ENCODE data around the genes EME2 and TEDC2.

DNA sequence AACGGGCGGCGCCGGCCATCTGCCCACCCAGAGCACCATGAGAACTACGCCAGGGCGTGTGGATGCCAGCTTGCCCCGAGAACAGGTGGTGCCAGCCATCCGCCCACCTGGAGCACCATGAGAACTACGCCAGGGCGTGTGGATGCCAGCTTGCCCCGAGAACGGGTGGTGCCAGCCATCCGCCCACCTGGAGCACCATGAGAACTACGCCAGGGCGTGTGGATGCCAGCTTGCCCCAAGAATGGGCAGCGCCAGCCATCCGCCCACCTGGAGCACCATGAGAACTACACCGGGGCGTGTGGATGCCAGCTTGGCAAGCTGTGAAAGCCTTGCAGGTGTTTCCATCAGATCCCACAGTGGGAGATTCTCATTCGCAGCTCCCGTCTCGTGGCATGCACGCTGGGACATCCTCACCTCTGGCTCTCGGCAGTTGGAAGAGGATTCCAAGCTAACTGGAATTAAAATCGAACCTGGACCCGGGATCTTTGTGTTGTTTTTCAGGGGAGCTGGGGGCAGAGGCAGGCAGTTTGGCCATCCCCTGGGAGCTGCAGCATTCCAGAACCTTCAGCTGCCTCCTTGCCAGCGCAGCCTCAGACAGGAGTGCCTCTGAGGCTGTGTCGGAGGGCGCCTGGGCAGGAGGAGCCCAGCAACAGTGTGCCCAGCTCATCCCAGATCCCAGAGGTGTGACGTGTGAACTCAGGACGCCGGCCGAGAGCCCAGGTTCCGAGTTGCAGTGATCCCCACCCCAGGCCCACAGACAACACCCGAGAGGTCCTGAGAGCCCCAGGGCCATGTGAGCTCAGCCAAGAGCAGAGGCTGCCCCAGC lies 26.8 kb downstream of the MAPK8IP3 start:
- PRO-cap, result no peak

- PRO-cap, result no peak
Observed at GRCh38 chr16:1772018-1773071, at the start of gene EME2. TSS of gene EME2 (plus strand) at chr16:1772810.

GRCh38 chr16:1775723-1776113 lies 2.8 kb upstream of the MRPS34 start:
- PRO-cap, result no peak

DNA sequence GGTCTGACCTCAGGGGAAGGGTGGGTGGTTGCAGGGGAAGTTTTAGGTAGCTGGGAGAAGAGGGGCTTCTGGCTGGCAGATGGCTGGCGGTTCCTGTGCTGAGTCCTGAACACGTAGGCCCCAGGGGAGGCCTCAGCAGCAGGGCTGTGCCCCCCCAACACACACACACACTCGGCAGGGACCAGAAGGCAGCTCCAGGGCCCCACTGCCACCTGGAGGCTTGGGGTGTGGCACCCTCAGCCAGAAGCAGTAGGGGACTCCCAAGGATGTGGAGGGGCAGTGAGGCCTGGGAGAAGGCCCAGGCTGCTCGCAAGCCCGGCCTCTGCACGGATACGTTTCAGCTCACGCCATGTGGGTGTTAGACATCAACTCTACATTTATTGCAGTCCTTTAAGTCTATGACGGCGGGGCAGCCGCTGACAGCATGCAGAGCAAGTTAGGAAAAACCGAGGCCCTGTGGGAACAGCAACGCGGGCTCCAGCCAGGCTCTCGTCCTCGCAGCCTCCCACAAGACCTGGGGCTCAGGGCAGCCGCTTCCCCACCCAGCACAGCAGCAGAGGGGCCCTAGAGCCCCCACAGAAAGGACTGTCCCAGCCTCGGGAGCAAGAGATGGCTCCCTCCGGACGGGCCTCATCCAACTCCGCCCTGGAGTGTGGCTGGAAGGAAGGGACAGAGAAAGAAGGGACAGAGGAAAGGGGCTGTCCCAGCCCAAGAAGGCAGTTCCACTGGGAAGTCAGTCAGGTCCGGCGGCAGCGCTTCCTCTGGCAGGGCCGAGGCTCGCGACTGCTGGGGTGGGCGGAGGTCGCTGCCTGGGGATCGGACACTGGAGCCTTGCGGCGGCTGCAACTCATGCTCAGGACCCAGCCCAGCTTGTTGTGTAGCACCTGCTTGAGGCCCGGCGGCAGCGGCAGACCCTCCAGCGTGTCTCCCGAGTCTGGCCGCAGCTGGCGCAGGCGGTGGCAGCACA lies 3.7 kb upstream of the MRPS34 start:
- PRO-cap, result no peak

DNA sequence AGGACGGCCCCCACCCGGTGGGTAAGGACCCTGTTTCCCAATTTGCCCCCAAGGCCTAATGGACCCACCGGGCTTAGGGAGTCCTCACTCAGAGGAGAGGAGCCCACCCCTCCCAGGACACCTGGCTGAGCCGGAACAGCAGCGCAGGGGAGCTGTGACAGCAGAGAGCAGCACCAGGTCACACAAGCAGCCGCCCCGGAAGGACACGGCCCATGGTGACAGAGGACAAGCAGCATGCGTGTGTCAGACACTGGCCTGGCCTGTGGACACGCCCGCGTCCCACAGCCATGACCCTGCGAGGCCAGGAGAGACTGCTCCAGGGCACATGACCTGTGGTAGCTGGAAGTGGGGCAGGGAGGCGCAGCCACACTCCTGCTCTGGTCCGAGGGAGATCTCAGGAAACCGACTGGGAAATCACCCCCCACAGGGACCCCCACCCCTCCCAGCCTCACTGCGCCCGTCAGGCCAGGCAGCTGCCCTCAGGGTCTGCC lies 2.4 kb downstream of the SPSB3 start:
- PRO-cap, result no peak

DNA sequence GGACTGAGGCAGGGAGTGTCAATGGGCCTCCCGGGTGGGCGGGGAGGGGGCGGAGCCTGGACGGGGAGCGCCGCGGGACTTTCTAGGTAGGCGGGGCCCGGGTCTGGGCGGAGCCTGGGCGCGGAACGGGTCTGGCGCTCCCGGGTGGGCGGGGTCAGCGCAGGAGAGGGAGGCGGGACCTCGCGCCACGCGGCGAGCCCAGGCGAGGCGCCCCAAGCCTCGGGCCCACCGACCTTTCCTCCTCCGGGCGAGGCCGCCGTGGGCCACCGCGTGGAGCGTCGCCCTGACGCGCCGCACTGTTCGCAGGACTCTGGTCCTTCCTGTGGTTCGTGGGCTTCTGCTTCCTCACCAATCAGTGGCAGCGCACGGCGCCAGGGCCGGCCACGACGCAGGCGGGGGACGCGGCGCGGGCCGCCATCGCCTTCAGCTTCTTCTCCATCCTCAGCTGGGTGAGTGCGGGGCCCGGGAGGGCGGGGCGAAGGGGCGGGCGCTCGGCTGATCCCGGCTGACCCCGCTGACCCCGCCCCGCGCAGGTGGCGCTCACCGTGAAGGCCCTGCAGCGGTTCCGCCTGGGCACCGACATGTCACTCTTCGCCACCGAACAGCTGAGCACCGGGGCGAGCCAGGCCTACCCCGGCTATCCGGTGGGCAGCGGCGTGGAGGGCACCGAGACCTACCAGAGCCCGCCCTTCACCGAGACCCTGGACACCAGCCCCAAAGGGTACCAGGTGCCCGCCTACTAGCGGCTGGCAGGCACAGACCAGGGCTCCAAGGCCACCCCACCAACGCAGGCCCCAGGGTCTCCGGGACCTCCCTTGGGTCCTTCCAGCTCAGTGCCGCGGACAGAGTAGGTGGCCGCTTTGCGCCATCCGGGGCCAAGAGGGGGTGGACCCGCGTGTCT lies 2.8 kb downstream of the SYNGR3 start:
- PRO-cap, result no peak

DNA sequence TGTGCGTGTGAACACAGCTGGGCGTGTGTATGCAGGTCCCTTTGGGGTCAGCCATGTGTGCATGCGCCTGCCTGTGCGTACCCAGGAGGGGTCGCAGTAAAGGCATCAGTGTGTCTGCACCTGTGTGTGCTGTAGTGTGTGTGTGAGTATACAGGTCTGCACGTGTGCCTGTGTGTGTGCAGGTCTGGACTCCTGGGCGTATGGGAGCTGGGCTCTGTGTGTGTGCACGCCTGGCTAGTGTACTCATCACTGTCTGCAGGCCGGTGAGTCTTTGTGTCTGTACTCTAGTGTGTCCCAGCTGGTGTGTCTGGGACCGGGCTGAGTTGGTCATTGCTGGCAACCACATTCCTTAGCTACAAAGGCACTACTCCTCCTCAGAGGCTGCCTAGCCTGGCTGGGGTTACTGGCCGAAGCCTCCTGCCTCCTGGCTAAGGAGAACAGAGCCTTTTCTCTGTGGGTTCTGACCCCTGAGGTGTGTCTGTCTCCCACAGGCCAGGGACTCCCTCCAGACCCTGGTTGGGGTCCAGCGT lies 933 bp downstream of the NHERF2 start:
- PRO-cap, result no peak

DNA sequence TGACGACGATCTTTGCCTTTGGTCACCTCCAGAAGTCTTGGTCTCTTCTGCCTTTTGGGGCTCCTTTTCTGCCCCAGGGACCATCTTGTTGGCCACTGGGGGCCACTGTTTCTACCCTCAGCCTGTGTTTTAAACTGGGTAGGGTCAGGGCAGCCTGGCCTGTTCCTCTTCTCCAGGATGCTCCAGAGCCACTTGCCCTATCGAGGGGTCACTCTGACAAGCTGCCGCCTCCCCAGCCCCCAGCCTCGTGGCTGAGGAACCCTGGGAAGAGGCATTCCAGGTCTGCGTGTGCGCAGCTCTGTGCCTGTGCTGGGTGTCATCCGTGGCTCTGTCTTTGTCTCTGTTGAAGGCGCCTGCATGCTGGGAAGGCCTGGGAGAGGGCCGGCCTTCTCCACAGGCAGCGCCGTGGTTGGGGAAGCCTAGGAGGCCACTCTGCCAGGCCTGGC lies 3.2 kb downstream of the NHERF2 start:
- PRO-cap, result no peak

DNA sequence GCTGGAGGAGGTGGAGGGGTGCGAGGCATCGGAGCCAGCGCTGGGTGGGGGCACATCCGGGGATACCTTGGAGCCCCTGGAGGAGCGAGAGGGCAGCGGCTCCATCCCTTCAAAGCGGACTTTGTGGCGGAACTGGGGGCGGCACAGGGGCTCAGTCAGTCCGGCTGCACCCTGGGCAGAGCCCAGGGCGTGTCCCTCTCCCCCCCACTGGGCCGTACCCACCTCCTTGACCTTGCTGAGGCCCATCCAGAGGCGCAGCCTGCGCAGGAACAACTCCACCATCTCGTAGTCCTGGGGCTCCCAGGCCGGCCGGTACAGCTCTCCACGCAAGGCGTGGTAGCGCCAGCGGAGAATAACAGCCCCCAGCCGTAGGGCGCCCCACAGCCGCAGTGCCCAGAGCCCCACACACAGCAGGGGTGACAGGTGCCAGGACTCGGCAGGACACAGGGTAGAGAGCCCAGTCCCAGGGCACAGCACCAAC lies 42.3 kb downstream of the TSC2 start:
- PRO-cap, result no peak

DNA sequence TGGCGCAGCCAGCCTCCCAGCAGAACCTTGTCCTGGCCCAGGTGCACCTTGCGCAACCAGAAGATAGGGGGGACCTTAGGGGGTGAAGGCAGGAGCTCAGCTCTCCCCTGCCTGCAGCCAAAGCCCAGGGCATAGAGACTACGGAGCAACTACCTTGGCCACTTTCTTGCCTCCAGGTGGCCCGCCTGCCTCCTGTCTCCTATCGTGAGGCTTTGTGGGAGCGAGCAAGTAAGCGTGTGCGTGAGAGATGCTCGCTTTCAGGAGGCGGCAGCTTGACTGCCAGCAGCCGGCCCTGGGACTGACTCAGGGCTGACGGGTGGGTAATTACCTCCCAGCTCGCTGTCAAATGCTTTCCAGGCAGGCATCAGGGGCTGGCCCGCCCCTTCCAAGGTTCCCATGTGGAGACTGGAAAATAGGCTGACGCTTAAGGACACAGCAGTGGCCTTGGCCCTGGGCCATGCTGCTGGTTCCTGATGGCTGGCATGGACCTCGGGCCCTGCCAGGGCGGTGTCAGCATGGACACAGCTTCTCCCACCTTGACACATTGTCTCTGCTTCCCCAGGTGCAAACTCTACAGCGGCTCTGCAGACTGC lies 19.1 kb downstream of the TRAF7 start:
- PRO-cap, result no peak

DNA sequence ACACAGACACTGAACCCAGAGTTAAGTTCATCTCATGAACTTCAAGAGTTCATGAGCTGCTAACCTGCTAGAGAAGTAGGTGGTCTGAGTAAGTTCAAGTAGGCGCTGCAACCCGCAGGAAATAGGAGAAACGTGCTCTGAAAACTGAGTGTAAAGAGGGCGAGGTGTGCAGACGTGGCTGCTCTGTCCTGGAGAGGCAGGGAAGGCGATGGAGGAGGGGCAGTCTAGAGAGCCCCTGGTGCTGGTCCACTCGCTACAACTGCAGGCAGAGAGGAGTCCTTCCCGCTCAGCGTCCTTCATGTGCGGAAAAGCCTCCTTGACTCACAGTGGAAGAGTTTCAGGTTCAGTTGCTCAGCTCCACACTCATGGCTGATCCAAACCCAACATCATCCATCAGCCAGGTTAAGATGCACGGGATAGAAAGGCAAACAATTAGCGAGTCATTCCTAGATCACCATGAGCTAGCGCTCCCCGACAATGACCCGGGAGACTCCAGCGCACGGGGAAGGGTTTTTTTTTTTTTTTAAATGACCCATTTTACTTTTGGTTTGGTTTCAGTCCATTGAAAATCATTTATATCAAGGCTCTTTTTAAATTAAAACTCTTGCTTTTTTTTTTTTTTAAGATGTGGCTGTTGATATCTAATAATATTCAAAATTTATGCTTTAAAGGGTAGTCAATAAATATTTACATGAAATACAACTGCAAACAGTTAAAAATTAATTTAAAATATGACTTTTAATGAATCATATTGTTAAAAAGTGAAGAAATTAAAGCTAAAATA lies 11.9 kb downstream of the ABCA3 start:
- PRO-cap, result no peak

DNA sequence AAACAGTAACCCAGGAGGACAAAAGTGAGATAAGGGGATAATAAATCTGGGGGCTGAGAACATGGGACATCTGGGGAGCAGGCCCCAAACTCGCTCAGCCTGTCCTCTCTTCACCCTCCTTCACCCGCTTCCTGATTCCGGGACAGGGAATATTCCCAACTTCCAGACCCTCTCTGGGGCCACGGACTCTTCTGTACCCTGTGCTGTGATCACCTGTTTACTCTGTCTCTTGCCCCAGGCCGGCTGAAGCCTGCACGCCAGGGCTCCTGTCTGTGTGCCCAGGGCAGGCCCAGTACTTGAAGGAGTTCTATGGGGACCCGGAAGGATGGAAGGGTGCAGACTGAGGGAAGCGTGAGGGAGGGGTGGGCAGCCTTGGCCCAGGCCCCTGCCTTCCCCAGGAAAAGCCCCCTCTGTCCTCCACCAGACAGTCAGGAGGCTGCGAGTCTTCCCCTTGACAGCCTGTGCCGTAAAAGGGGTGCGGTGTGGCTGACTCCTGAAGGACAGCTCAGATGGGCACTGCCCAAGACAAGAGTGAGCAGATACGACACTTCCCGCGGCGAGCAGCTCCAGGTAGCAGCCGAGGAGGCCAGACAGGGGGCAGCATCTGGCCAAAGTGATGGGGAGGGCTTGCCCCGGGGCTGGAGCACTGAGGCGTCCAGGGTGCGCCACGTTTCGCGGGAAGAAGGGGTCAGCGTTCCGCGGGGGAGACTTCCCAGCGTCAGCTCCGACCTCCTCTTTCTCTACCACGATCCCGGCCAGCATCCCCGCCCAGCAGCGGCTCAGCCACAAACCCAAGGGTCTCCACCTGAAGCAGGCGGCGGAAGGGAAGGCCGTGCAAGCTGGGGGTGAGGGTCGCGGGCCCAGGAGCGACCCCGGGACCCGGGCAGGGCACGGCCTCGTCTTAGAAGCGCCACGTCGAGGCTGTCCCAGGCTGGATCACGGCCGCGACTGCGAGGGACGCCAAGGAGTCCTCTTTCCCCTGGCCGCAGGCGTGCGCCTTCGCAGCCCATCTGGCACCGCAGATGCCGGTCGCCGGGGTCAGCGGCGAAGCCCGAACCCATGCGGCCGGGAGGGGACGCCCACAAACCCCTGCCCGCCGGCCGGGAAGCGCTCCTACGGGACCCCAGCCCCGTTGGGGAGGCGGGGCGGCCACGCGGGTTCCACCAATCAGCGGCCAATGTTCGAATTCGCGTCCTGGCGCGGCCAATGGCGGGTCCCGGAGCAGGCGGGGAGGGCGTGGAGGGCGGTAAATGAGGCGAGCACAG lies 781 bp upstream of the CCNF start:
- PRO-cap, result unidirectional peak, minus-strand start at position 950 of the sequence; unidirectional peak, minus-strand start at position 1,012 of the sequence; bidirectional peak, plus-strand start outside the sequence, minus-strand start at position 1,109 of the sequence

GRCh38 chr16:2459474-2460552 lies at the start of gene TEDC2:
TSS of gene TEDC2 (plus strand) at chr16:2460109.
- PRO-cap, result unidirectional peak, minus-strand start at chr16:2459959; bidirectional peak, plus-strand start at chr16:2460109, minus-strand start at chr16:2459959

DNA sequence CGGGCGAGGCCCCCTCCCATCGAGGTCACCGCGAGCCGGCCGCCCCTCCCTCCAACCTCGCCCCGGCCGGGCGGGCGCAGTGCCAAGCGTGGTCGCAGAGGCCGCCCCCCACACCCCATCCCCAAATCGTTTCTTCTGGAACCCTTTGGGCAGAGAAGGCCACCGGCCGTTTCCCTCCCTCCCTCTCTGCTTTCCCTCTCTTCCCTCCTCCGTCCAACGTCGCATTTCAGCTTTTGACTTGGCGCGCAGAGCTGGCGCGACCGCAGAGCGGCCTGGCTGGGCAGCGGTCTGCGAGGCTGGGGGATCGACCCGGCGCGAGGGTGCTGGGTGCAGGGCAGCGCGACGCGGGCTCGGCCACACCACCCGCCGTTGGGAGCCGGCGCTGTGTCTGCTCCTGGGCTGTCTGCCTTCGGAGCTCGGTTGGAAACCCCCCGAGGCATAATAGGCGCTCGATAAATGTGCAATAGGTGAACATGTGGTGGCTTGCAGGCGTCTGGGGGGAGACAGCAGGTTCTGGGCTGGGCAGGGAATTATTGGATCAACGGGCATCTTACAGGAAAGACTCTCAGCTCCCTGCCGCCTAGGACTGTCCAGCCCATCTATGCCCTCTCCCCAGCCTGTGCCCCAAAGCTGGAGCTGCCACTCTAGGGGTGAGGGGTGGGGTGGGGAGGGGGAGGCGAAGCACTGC lies 2.8 kb upstream of the NTN3 start:
- PRO-cap, result no peak

GRCh38 chr16:2501229-2501902 lies 12.4 kb upstream of the ATP6V0C start:
- PRO-cap, result unidirectional peak, minus-strand start at chr16:2501438

DNA sequence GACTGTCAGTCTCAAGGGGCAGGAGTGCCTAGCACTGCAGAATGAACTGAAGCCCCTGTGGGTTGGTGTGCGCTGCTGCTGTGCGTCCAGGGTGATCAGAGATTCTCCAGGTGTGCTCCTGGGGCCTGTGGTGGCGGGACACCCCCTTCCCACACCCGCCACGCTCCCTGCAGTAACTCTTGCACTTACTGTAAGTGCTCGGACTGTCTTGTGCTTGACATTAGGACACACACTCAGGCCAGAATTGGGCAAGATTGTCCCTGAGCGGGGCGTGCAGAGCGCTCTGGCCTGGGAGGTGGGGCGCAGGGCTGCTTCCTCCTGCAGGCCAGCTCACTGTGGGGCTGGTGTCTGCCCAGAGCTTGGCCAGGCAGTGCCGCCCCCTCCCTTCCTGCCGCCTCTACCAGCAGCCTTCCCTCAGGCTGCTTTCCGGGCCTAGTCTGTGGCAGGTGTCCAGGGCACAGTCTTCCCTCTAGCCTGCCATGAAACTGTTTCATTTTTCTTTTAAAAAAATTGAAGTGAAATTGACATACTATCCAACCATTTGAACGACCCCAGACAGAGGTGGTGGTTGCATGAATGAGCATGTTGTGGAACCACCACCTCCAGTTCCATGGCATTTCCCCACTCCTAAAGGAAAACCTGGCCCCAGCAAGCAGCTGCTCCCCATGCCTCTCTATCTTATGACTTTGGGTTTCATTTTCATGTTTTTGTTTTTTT lies 6.0 kb upstream of the ATP6V0C start:
- PRO-cap, result no peak

DNA sequence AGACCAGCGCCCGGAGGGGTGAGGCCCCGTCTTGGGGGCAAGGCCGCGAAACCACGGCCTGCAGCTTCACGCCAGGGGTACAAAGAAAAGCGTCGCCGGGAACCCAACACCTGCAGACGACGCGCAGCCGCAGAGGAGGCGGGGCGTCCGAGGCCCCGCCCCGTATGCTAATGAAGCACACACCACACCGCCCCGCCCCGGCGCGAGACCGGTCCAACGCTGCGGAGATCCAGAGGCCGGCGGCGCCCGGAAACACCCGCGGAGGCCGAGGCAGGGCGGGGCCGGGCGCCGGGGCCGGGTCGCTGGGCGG lies 284 bp upstream of the ATP6V0C start:
- PRO-cap, result bidirectional peak, plus-strand start outside the sequence, minus-strand start at position 125 of the sequence

- PRO-cap, result bidirectional peak, plus-strand start at chr16:2532518, minus-strand start at chr16:2532544; bidirectional peak, plus-strand start at chr16:2532746, minus-strand start at chr16:2532584; bidirectional peak, plus-strand start at chr16:2532998, minus-strand start at chr16:2532899; unidirectional peak, minus-strand start at chr16:2533234; unidirectional peak, minus-strand start at chr16:2533369
Observed at GRCh38 chr16:2532446-2533424, 1.5 kb upstream of the CEMP1 start.

DNA sequence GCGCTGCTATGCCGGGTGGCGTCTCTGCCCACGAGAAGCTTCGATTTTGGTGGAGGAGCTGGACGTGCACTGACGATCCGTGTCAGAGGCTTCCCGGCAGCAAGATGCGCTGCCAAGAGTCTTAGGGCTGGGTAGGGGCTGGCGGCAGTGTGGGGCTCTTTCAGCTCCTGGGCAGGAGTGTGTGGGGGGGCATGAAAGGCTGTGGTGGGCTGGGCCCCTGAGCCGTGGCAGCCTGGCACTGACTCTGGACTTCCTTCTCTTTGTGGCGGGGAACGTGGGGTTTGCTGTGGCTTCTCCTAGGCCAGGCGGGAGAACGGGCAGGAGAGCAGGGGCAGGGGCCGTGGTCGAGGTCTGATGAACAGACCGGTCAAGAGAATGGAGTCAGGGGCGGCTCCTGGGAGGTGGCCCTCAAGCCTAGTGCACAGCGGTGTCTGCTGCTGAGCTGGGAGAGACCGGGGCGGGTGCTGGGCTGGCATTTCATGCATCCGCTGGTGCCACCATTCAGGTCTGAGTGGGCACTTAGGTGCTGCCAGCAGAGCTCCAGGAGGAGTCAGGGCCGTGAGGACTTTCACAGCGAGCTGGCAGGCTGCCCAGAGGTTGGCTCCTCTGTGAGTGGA lies 24.9 kb downstream of the PDPK1 start:
- PRO-cap, result no peak

- PRO-cap, result no peak
Observed at GRCh38 chr16:2777457-2777659, 278 bp upstream of the ELOB start.